ENCODE results near the genes RPS7 and DCDC2C.

- RRBS: no CpG with 5 or more reads among the region's 16 CpGs
Observed at GRCh38 chr2:3309801-3310390, 67.7 kb downstream of the EIPR1 start.

DNA sequence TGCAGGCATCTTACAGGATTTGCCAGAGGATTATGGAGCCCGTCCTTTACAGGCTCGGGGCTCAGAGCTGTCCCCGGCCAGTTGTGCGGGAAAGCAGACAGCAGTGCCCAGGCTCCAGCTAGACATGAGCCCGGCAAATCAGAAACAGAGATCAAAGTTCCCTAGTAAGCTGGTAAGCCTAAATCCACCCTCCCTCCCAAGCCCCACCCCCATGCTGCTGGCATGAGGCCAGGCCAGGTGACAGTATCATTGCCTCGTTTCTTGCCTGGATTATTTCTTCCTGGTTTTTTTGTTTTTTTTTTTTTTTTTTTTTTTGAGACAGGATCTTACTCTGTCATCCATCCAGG lies 38.7 kb downstream of the ADI1 start:
- RRBS: 6% methylated on average over 3 of the region's 6 CpGs

- RRBS: no CpG with 5 or more reads among the region's 7 CpGs
Observed at GRCh38 chr2:3537169-3537622, 17.9 kb upstream of the ADI1 start.

DNA sequence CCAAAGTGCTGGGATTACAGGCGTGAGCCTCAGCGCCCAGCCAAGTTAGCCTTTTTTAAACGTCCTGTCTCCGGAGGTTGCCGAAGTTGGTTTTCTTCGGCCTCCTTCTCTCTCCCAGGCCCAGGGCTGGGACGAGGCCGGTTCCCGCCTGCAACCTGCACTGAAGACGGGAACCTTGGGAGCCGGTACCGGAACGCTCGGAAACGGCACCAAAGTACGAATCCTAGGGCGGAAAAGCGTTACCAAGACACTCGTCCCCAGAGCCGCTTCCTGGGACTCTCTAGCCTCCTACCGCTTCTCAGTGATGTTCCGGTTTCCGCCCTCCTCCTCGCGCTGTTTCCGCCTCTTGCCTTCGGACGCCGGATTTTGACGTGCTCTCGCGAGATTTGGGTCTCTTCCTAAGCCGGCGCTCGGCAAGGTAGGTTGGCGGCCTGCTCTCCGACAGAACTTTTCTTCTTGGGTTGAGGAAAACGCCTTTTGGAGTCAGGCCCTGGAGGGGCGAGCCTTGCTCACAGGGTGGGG lies at the start of gene RPS7:
Gene RPS7, plus strand, starts transcription at position 328 of the 522 bp plus-strand sequence.
- RRBS: 2% methylated on average over 23 of the region's 39 CpGs

DNA sequence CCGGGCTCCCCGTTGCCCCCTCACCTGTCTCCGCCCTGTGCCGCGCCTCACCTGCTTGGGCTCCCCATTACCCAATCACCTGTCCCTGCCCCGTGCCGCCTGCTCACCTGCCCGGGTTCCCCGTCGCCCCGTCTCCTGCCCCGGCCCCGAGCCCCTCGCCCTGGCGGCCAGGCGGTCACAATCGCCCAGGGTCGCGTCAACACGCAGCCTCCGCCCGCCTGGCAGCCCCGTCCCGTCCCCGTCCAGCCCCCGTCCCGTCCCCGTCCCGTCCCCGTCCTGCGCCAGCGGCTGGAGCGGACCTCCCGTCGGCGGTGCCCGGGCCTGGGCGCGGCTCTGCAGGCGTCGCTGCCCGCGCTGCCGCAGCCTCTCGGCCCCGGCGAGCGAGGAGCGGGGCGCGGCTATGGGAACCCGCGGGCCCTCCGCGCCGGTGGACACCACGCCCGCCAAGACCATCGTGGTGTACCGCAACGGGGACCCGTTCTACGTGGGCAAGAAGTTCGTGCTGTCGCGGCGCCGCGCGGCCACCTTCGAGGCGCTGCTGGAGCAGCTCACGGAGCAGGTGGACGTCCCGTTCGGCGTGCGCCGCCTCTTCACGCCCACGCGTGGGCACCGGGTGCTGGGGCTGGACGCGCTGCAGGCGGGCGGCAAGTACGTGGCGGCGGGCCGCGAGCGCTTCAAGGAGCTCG lies at the start of gene DCDC2C:
Gene DCDC2C, plus strand, starts transcription at position 224 of the 686 bp plus-strand sequence.
- RRBS: 9% methylated on average over 26 of the region's 94 CpGs

- RRBS: no CpG with 5 or more reads among the region's 18 CpGs
Observed at GRCh38 chr2:4672952-4673385, 969.6 kb downstream of the DCDC2C start.

DNA sequence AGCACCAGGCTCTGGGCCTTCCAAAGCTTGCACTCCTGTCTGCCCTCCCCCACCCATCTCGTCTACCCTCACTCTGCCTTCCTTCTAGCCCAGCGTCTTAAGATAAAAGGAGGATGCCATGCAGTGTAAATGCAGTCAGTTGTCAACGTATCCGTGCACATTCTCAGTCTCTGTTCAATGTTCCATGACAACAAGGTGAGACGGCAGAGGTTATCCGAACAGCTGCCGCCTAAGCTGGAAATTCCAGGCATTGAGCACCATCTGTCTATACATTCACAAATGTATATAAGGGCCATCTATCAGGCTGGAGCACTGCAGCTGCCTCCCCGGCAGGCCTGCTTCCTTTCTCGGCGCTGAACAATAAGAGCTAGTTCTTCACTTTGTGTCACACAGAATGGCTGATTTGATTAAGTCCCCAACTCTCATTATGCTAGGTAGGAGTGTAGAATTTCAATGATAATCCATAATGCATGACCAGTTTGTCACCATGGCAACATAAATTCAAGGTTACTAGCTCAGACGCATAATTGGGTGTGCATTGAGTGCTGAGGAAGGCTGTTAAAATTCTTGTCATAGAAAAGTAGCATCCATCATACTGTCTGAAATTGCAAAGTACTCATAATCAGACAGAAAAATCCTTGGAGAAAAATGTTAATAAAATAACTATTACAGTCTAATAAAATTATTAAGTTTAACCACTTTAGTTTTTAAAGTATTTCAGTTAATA lies 282.2 kb upstream of the SOX11 start:
- RRBS: no CpG with 5 or more reads among the region's 11 CpGs

GRCh38 chr2:5467600-5467799 lies 224.7 kb upstream of the SOX11 start:
- RRBS: no CpG with 5 or more reads among the region's 3 CpGs

DNA sequence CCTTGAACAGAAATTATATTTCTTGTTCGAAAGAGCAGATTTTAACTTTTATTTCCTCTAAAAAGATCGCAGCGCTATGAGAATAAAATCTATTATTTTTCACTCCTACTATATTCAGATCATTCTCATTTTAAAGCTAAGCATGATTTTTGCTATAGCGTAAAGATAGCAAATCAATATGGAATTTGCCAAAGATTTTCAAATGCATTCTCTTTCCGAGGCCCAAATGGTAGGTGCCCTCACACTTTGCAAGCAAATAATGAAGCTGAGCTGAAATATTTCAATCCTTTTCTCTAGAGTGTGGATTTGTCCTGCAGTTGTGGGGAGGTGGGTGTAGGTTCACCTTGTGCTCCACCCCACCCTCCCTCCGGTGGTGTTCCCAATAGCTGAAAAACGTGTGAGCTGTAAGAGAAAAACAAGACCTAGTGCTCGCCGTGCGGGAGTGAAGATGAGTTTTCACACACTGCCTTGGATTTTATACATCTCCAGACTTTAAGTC lies 2.1 kb upstream of the SOX11 start:
- RRBS: no CpG with 5 or more reads among the region's 10 CpGs

DNA sequence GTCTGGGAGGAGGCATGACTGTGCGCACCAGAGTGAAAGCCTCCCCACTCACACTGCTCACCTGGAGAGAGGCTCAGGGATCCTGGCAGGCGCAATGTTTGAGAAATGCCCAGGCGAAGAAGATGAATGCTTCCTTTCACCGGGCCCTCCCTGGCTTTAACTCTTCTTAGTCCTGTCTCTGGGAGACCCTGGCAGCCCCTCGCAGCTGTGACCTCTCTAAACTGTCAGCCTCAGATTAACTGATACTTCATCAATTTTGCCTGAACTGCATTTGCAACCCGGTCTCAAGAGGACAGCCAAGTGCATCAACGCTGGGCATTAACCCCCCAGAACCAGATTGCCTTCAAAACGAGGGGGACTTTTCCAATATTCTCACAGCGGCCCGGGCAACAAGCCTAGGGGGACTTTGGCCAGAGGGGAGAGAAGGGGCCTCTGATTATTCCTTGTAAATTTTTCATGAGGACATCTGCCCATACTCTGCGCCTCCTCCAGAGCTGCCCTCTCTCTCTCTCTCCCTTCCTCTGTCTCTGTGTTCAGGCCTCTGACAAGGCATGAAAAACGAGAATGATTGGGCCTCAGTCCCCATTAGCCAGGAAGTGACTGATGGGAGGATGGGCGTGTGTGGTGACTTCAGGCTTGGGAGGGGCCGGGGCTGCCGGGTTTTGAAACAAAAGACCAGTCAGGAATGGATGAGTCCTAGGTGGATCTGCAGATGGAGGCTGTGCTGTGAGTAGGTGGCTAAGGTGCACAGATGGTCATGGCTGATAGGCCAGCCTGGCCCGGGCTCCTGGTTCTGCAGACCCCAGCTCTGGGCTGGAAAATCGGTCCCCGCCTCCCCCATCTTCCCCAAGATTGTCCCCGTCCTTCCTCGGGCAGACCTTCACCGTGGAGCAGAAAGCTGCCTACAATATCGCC lies 93.6 kb downstream of the CMPK2 start:
- RRBS: 42% methylated on average over 7 of the region's 22 CpGs

DNA sequence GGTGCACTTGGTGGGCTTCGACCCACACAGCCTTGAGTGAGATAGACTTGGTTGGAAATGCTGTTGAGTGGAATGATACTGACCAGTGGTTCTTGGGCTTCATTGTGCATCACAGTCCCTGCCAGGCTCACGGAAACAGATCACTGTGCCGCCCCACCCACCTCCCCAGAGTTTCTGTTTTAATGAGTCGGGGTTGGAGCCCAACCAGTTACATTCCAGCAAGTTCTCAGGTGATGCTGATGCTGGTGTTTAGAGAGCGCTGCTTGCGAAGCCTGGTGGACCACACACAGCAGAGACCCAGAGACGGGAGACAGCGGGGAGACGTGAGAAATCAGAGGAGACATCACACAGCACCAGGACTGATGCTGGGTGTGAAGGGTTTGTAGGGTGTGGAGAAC lies 74.9 kb downstream of the RNF144A start:
- RRBS: no CpG with 5 or more reads among the region's 9 CpGs

DNA sequence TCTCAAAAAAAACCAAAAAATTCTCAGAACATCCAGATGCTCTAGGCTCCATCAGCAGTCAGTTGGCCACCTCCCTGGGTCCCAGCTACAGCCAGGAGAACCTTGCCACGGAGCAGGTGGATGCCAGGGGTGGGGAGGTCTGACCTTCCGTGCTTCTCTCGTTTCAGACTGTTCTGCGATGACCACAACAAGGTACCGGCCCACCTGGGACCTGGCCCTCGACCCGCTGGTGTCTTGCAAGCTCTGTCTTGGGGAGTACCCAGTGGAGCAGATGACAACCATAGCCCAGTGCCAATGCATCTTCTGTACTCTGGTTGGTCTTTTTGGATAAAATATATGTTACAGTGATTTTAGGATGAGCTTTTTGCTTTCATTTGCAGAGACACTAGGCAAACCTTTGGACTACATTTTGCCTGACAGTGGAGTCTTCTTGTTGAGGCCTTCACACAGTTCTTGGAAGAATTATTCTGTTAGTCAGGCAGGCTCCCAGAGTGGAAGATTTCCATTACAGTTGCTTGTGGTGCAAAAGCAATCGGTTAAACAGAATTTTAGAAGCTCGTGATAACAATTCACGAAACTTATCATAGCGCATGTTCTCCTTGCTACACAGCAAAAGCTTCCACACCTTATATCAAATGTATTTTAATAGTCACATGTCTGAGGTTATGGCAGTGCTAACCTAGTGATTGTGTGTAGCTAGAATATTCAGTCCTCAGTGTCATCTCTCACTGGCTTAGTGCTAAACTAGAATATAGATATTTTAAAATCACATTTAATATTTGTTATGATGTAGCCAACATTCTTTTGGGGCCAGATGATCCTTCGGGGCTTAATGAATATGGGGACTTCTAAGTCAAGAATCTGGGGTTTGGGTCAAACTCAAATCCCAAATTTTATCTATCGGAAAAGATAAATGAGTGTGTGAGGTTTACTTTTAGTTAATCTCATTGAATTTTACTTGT lies 79.8 kb downstream of the RNF144A start:
- RRBS: no CpG with 5 or more reads among the region's 13 CpGs

- RRBS: 76% methylated on average over 2 of the region's 17 CpGs
Observed at GRCh38 chr2:7090071-7090551, 172.9 kb downstream of the RNF144A start.

GRCh38 chr2:7430901-7431837 lies 514.0 kb downstream of the RNF144A start:
- RRBS: 18% methylated on average over 33 of the region's 59 CpGs

GRCh38 chr2:7725174-7725970 lies 808.2 kb downstream of the RNF144A start:
- RRBS: no CpG with 5 or more reads among the region's 10 CpGs

DNA sequence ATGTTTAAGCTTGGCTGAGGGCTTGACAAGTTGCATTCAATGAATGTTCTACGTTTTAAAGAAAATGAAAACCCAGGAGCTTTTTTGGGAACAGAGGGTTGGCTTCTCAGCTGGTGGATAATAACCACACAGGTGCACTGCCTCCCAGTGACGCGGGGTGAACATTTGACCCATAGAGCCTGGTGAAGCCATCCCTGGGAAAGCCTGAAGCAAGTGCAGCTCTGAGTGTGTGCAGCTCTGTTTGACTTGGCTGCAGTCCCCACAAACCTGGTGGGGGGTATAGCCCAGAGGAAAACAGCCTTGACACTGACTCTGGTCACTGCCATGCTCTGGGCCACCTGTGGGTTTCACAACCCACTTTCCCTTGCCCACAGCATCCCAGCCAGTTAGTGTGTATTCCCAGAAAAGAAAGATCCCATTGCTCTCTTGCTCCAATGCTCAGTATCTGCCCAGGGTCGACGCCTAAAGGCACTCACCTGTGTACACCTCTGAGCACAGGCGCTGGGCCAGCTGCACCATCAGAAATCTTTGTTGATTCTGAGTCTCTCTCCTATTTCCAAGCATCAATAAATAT lies 875.0 kb downstream of the RNF144A start:
- RRBS: no CpG with 5 or more reads among the region's 6 CpGs

GRCh38 chr2:8140963-8141960 lies 540.6 kb upstream of the ID2 start:
- RRBS: no CpG with 5 or more reads among the region's 6 CpGs

- RRBS: 91% methylated on average over 1 of the region's 21 CpGs
Observed at GRCh38 chr2:8219900-8220580, 461.8 kb upstream of the ID2 start.

DNA sequence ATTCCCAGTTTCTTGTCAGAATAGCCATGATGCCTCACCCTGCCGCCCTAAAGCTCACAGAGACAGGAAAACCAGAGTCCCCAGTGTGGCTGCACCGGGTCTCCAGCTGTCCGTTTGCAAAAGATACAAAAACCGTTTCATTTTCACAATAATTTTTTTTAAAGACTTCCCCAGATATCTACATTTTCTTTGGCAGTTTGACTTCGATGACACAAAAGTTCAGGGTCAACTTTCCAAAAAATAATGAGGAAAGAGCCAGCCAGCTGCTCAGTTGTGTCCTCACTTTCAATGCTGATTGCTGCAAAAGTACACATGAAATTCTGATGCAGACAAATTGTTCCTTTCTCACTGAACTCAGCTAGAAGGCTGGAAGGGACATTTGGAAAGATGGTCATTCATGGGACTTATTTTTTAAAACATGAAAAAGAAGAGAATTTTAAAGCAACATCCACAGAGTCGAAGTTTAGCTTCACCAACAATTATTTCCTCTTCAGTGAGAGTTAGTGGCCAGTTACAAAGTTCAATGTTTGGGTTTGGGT lies 442.9 kb upstream of the ID2 start:
- RRBS: no CpG with 5 or more reads among the region's 6 CpGs

- RRBS: no CpG with 5 or more reads among the region's 6 CpGs
Observed at GRCh38 chr2:8453026-8453457, 228.8 kb upstream of the ID2 start.